Mesothelial cell of epicardium (in vitro differentiated cells): ENCODE measurements around the genes C17orf97 and GEMIN4.

DNA sequence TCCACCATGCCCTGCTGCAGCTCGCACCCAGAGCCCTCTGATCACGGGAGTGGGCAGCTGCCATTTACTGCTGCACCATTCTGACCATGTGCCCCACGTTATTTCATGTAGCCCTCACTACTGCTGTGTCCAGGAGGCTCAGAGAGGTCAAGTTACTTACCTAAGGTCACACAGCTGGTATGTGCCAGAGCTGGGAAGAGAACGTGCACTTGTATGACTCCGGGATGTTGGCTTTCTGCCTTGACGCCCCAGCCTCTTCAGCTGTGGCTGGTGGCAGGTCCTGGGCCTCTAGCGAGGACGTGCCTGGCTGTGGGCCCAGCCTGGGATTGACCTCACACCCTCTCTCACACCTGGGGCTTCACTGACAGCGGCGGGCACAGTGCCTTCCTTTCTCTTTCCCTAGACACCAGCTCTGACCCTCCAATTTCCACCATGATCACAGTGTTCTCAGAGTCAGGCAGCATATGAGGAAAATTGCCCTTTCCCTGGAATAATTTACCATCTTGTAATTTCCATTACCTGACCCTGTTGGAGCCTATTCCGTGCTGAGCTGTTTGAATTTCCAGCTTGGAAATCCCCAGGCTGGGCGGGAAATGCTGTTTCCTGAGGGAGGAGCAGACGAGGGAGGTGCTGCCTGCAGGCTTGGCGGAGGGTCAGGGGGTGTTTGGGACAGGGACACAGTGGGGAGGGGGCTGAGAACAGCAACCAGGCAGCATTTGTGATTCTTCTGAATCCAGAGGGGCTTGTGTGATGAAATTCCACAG lies 18.6 kb upstream of the DOC2B start:
- PRO-cap: no peak

- PRO-cap: no peak
Measured at GRCh38 chr17:265547-266043, 84.1 kb upstream of the DOC2B start.

DNA sequence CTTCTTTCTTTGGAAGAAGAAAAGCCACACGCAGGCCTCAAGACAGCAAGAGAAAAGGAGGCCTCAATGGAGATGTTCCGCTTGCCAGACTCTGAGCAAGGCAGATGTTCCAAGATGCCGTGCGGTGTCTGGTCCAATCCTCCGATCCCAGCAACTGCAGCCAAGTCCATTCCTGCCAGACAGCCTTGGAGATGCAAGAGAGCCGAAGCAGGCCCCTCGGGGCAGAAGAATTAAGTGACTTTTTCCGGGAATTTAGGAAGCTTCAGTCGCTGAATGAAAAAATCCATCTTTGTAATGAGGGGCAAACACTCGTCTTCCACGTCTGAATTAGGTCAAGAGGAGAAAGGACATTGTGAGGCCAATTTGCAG lies 44.8 kb downstream of the RPH3AL start:
- PRO-cap: no peak

DNA sequence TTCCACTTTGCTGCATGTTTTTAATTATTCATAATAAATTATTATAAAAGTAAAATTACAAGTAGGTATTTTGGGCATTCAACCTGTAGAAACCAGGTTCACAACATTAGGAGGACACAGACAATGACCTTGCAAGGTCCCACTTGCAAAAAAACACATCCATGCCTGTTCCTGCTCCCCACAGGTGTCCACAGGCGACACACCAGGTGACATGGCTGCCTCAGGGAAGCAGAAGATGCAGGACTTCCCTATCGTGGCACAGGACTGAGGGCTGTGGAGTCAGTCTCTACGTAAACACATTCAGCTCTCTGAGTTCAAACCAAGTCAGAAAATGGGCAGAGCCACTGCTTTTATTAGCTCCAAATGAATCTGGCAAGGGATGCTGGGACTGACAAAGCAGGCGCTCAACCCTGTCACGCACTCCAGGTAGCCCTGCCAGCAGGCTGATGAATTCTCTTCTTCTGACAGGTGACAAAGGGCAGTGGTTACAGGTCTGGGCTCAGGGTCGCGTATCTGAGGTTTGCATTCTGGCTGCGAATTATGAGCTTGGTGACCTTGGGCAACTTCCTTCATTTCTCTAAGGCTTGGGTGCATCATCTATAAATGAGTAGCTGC lies 9.5 kb downstream of the RPH3AL start:
- PRO-cap: no peak

DNA sequence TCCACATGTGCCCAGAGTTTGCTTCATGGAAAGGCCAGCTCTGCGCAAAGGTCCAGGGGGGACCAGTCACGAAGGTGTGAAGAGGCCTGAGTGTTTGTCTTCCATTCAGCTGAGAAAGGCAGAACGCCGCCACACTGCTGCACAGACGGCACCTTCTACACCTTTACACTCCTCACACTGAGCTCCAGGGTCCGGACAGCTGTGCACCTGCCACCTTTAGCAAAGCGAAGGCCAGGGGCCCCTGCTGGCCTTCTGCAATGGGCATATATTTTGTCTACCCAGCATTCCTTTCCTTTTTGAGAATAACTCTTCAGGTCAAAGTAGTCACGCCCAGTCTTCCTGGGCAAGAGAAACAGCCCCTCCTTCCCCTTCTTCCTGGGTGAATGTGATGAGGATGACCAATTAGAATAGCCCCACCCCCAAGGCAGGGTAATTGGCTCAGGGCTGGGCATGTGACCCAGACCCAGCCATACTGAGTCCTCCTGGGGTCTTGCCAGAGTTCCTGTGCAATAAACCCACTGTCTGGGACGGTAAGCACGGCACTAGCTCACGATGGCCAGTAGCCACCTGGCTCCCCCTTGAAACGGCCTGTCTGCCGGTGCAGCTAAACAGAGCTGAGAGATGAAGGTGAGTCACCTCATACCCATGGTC lies 2.4 kb upstream of the RPH3AL start:
- PRO-cap: no peak

DNA sequence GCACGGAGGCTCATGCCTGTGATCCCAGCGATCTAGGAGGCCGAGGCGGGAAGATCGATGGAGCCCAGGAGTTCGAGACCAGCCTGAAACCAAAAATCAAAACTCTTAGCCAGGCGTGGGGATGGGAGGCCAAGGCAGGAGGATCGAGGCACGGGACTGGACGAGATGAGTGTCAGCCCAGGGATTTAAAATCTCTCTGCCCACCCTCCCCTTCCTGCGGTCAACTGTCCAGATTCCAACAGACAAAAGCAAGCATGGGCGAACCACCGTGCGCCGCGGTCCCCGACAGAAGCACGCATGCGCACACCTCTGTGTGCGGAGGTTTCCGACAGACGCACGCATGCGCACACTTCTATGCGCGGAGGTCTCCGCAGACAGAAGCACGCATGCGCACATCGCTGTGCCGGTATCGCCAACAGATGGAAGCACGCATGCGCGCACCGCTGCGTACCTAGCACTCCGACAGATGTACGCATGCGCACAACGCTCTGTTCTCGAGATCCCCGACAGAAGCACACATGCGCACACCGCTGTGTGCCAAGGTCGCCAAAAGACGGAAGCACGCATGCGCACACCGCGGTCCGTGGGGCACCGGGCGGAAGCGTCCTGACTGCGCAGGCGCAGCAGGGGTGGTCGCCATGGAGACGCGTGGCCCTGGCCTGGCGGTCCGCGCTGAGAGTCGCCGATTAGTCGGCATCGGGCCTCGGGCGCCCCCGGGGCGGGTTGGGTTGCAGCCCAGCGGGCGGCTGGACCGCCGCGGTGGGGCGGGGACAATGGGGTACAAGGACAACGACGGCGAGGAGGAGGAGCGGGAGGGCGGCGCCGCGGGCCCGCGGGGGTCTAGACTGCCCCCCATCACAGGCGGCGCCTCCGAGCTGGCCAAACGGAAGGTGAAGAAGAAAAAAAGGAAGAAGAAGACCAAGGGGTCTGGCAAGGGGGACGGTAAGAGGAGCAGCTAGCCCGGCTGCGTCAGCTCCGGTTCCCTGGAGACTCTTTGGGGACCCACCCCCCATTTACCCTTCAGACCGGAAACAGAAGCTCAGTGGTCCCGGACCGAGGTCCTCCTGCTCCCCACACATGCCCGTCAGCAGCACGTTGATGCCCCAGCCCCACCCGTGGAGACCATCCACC lies at the start of gene C17orf97:
Gene C17orf97, plus strand, starts transcription at position 621 of the 1,131 bp plus-strand sequence.
- PRO-cap: unidirectional peak, minus-strand start at position 287 of the sequence; unidirectional peak, plus-strand start at position 685 of the sequence; unidirectional peak, plus-strand start at position 689 of the sequence

GRCh38 chr17:713920-714462 lies 648 bp downstream of the VPS53 start:
- PRO-cap: no peak

GRCh38 chr17:741917-742658 lies 9.7 kb downstream of the TLCD3A start:
- PRO-cap: no peak

- PRO-cap: bidirectional peak, plus-strand start at chr17:752378, minus-strand start at chr17:752290
Measured at GRCh38 chr17:751952-752463, at the start of gene GEMIN4. TSS of gene GEMIN4 (minus strand) at chr17:752264.

- PRO-cap: no peak
Measured at GRCh38 chr17:769717-770421, 12.2 kb downstream of the GLOD4 start.

DNA sequence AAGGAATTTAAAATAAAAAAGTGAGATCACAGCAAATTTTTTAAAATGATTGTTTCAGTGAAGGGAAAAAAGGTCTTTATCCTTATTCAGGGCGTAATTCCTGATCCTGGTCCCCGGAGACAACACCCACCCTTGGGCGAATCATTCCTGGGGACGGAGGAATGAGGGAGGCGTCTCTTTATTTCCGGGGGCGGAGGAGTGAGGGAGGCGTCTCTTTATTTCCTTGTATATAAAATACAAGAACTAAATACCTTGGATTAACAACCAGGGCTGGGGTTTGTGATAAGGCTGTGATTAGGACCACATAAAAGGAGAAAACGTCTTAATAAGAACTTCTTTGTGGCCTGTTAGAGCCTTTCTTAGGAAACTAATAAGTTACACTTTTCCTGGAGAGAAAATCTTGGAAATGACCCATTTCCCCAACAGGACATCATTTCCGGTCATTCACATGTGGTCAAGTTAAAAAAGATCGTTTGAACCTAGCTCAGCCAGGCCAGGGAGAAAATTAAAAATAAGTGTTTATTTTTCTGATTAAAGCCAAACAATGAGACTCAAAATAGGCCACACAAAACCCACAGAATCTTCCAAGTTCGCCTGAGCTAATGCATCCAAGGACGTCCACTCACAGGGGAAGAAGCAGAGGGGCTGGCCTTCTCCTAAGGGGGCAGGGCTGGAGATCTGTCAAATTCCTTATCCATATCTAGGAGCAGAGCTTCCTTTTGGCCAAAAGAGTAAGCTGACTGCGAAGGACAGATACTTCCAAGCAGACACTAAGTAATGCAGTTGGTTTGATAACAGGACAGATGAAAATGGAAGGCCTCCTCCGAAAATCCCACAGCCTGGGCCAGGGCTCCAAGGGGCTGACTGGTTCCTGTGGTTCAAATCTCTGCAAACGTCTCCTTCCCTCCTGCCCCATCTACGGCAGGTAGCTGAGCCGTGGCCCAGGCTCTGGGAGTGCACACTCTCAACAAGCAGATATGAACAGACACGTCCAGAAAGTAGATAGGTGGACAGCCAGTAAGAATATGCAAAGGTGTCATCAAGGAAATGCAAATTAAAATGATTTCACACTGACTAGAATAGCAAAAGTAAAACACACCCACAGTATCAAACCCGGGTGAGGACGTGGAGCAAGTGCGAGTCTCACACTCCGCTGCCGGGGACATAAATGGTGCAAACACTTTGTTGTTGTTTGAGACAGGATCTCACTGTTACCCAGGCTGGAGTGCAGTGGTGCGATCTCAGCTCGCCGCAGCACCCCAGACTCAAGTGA lies 98.4 kb downstream of the MRM3 start:
- PRO-cap: no peak

DNA sequence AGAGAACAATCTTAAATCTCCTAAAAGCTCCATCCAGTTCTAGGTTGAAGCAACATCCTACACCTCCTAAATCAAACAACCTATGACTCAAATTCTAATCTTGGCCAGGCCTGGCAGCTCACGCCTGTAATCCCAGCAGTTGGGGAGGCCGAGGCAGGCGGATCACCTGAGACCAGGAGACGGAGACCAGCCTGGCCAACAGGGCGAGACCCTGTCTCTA lies 69.6 kb downstream of the NXN start:
- PRO-cap: no peak

DNA sequence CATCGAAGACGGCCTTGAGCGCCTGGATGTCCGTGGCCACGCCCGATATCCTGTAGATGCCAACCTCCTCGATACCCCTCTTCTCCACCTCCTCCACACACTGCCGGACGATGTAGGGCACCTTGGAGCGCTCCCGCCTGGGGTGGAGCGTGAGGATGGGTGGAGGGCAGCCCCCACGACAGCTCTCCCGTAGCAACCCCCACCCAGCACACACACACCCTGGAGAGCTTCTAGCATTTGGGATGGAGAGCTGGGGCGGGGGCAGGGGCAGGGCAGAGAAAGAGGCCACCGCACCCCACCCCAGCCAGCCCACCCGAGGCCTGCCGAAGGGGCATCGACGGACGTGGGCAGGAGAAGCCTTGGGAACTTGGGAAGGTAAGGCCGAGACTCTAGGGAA lies 14.9 kb downstream of the TIMM22 start:
- PRO-cap: no peak

GRCh38 chr17:1083226-1083888 lies 86.4 kb downstream of the TIMM22 start:
- PRO-cap: no peak

- PRO-cap: no peak
Measured at GRCh38 chr17:1090408-1090878, 89.3 kb downstream of the ABR start.

DNA sequence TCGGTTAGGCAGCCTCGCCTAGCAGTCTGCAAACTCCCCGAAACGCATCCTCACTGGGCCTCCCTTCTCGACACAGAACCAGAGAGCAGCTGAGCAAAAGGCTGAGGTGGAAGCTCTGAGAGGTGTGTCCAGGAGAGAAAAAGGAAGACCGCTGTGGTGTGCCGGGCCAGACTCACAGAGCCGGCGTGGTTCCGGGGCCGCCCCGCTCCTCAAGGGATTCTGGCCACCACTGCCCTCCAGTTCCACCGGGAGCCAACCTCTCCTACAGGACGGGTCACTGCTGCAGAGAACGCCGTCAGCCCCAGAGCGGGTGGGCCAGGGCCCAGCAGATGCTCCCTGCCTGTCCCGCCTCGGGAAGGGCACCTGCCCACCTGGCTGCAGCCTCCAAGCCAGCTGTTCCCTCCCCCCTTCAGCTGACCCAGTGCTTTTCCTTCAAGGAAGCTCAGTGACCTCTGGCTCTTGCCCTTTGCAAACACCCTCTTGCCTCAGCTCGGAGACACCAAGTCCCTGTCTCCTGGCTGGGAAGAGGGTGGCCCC lies 71.7 kb downstream of the ABR start:
- PRO-cap: no peak

DNA sequence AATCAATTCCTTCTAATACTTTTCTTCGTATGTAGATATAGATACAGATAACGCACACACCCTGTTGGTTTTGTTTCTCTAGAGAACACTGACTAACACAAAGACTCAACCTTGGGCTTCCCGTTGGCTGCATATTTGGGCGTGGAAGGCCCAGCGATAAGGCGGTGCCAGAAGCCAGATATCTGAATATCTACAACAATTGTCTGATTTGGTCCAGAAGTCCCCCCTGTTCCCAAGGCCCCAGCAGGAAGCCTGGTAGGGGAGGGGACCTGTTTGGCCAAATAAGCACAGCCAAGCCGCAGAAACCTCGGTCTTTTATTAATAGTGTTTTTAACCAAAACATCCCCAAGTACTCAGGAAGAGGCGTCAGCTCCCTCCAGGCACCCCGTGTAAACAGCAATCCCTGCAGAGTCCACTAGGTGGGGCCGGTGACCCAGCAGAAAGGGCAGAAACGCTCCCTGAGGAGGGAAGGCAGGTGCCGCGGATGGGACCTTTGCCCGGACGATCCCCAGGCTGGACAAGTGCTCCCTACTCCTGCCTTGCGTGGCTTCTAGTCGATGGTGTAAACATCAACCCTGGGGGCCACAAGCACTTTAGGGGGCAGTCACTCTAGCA lies 57.0 kb downstream of the ABR start:
- PRO-cap: no peak

GRCh38 chr17:1142493-1142786 lies 37.3 kb downstream of the ABR start:
- PRO-cap: no peak

- PRO-cap: unidirectional peak, plus-strand start at chr17:1143705
Measured at GRCh38 chr17:1143525-1143866, 36.3 kb downstream of the ABR start.

DNA sequence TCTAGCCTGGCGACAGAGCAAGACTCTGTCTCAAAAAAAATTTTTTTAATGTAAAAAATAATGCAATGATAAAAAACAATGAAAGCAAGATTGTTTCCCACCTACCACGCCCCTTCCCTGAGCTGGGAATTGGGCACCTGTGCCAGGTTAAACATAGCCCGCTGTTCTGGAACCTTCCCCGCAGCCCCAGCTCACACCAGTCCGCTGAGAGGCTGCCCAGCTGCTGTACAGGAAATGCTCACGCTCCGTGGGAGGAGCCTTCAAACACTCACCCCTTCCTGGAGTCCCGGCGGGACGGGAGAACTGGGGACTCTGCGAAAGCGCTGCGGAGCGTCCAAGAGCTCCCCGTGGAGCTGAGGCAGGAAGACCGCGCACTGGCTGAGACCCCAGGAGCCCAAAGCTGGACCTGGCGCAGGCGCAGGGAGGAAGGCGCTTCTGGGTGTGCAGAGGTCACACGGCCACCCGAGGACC lies 16.6 kb upstream of the BHLHA9 start:
- PRO-cap: no peak